T47D (cell line): Measurements from ENCODE around the gene GPR75.

- RRBS, result no CpG with 5 or more reads among the region's 1 CpG
Measured at GRCh38 chr2:48154111-48154469, 160.4 kb upstream of the FOXN2 start.

GRCh38 chr2:48249473-48250515, 64.7 kb upstream of the FOXN2 start:
- RRBS, result no CpG with 5 or more reads among the region's 6 CpGs

- RRBS, result no CpG with 5 or more reads among the region's 1 CpG
Measured at GRCh38 chr2:48345231-48345430, 30.6 kb downstream of the FOXN2 start.

DNA sequence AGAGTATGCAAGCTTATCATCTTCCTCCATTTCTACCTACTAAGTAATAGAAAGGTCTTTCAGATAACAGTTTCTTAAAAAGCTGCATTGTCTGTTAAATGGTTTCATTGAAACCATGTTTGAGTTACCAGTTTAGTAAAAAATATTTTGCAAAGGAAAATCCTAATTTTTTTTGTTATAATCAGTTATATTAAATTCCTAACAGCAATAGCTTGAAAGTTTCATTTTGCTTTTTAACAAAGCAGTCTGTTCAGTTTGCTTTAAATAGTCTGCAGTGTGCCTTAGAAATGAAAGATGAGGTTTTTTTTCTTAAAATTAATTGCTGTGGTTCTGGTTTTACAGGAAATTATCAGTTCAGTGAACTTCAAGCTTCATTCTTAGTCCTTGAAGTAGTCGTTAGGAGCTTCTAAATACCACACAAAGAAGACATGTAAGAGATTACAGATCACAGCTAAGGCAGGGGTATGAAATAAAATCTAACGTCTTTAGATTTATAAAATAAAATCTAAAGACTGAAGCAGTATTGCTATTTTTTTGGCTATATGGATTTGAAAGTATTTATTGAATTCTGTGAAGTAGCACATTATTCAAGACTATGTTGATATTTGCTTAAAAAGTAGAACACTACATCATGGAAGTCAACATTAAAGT, 7.7 kb downstream of the PPP1R21 start:
- RRBS, result no CpG with 5 or more reads among the region's 2 CpGs

- RRBS, result no CpG with 5 or more reads among the region's 6 CpGs
Measured at GRCh38 chr2:48483899-48484354, 43.4 kb downstream of the PPP1R21 start.

- RRBS, result no CpG with 5 or more reads among the region's 1 CpG
Measured at GRCh38 chr2:51015268-51015675, 16.7 kb downstream of the NRXN1 start.

DNA sequence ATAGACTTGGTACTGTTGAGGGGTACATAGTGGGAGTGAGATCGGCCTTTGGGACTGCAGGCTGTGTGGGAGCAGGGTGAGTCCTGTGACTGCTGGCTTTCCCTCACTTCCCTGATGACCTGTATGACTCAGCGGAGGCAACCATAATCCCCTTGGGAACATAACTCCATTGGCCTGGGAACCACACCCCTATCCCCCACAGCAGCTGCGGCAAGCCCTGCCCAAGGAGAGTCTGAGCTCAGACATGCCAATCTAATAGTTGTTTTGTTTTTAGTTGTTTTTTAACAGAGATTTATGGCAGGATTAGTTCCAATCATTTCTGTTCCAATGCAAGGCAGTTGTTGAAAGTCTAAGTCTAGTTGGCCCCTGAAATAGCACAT, 414.1 kb upstream of the CHAC2 start:
- RRBS, result no CpG with 5 or more reads among the region's 3 CpGs

GRCh38 chr2:53714124-53714656, 53.4 kb upstream of the CHAC2 start:
- RRBS, result 66% methylated on average over 2 of the region's 6 CpGs

- RRBS, result no CpG with 5 or more reads among the region's 3 CpGs
Measured at GRCh38 chr2:53826563-53827279, 33.0 kb downstream of the GPR75 start.

- RRBS, result 98% methylated on average over 47 of the region's 73 CpGs
Measured at GRCh38 chr2:53859597-53860507, at the start of gene GPR75. Gene GPR75 (minus strand): TSS chr2:53859967.

- RRBS, result no CpG with 5 or more reads among the region's 3 CpGs
Measured at GRCh38 chr2:53864868-53865582, 5.3 kb upstream of the GPR75 start.

- RRBS, result no CpG with 5 or more reads among the region's 3 CpGs
Measured at GRCh38 chr2:53887117-53887690, 27.4 kb upstream of the GPR75 start.

DNA sequence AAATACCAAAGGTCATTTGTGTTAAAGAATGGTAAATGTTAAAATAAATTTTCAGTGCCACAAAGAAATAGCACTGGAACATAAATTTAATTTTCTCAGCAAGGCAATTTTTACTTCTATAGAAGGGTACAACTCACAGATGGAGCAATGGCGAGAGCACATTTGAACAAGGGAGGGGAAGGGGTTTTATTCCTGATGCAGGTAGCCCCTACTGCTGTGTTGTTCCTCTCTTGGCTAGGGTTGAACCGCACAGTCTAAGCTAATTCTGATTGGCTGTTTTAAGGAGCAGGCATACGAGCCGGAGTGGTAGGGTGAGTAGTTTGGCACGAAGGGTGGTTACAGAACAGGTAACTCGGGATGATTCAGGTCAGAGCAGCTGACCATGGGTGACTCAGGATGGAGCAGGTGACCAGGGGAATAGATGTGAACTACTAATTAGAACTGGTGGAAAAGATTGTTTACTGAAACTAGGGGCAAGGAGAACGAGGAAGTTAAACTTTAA, 50.0 kb downstream of the ACYP2 start:
- RRBS, result no CpG with 5 or more reads among the region's 7 CpGs

- RRBS, result no CpG with 5 or more reads among the region's 2 CpGs
Measured at GRCh38 chr2:54039884-54040934, 69.3 kb downstream of the ACYP2 start.

DNA sequence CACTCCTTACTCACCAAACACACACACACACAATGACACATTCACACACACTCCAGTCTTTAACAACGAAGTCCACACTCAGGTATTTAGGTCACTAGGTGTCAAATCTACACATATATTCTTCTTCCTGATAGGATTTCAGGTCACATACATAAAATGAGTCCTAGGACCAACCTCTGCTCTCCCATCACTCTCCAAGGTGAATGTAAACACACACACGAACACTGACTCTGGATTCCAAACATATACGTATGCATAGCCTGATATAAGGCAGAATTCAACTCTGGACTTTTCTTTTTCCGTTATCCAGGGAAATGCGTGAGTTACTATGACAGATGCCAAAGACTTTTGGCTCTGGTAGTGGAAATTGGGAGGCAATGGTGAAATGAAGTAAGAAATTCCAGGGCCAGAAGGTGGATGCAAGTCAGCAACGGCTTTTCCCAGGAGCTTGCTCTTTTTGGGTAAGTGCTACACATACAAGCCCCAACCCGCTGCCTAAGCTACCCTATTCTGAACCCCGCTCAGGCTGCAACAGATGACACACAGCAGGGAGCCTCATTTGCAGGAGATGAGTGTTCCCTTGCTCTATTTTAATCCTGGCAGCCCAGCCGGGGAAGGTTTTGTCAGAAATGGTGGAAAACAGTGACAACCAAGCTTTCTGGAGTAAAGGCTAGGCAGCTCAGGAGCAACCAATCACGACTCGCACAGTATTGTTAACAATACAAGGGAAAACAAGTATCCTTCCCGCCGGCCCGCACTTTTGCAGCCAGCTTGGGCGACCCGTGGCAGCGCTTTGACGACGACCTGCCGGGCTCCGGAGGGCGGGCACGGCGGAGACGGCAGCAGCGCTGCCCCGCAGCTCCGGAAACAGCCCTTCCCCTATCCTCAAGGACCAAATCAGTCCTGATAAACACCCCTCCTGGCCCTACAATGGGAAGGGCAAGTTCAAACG, 659 bp upstream of the C2orf73 start:
- RRBS, result 2% methylated on average over 16 of the region's 29 CpGs

DNA sequence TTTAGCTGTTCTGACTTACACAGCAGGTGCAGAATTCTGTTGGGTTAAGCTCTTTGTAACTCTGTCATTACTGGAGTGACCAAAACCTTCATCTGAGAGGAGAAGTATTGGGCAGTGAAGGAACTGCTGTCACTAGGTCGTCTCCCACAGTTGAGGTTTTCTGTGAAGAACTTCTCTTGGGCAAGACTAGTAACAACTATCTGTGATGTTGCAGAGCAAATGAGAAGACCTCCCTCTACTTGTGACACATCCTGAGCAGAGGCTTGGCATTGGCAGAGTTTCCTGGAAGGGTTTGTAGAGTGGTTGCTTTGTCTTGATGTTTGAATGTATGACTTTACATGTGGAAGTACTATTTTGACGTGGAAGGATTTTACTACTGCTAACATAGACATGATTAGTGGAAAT, 3.0 kb downstream of the SPTBN1 start:
- RRBS, result no CpG with 5 or more reads among the region's 2 CpGs

- RRBS, result no CpG with 5 or more reads among the region's 2 CpGs
Measured at GRCh38 chr2:54469670-54470001, 13.5 kb downstream of the SPTBN1 start.

GRCh38 chr2:54524352-54524551, 68.1 kb downstream of the SPTBN1 start:
- RRBS, result no CpG with 5 or more reads among the region's 4 CpGs

DNA sequence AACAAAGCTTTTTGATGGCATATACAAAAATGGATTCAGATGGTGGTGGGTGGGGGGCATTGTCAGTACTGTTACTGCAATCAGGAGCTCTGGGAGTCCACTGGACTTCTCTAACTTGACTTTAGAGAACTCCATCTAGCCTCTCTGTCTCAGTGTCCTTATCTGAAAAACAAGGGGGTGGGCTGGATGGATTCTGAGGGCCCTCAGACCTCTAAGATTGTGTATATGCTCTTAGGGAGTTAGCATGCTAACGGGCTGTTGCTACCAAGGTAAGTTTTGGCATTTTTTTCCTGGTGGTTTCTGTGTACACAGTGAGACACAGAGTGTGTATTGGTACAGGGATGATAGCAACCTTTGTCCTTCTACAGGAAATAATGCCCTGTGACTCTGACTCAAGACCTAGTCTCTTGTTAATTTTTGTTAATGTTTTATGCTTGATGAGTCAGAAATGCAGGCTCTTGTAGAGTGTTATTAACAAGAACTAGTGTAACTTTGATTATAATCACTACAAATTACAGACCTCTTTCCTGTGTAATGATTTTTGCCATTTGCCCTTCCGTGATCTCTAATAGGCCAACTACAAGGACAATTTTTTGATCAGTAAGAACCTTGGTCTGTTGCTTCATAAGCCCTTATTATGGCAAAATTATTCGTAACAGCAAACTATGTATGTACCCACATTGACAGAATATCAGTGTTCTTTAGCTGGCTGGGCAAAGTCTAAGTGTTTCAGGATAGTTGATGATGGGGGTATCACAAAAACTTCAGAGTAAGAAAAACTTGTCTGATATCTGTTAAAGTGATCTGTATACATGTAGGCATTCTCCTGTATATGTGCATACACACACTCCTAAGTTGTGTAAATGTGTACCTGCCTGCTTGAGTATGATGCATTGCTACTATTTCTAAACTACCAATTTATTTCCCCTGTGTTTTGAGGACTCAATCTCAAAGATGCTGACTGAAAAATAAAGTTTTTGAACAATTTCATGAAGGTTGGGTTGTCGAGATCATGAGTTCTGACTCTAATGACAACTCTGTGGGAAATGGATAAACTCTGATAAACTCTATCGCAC, 89.8 kb downstream of the SPTBN1 start:
- RRBS, result no CpG with 5 or more reads among the region's 5 CpGs

GRCh38 chr2:54566781-54567752, 110.9 kb downstream of the SPTBN1 start:
- RRBS, result no CpG with 5 or more reads among the region's 5 CpGs